Natural killer cell (primary cell): Measurements from ENCODE around the genes HRAS and RASSF7.

- PRO-cap = no peak
Measured at GRCh38 chr11:199791-200468, 3.4 kb downstream of the ODF3 start.

- PRO-cap = no peak
Measured at GRCh38 chr11:210157-211143, 2.9 kb downstream of the RIC8A start.

DNA sequence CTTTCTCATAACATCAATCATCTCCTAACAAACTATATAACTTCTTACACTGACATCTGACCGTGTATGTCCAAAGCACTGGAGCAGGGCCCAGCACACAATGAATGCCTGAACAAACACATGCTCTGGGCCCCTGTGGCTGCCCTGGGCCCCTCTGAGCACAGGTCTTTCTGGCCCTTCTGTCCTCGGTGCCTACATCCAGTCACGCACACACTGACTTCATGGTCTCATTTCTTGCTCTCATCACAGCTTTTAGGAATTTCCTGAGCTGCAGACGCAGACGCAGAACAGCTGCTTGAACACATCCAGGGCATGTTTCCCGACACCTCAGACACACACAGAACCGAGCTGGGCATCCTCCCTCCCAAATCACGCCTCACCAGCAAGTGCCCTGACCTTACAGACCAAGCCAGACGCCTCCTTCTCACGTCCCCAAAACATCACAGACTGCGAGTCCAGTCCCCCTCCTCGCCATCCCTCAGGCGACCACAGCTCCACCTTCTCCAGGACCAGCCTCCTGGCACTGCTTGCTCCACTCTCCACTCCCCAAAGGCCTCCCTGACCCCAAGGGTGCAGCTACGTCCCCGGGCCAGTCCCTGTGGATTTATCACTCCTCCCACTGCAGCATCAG lies 13.1 kb downstream of the SIRT3 start:
- PRO-cap = no peak

DNA sequence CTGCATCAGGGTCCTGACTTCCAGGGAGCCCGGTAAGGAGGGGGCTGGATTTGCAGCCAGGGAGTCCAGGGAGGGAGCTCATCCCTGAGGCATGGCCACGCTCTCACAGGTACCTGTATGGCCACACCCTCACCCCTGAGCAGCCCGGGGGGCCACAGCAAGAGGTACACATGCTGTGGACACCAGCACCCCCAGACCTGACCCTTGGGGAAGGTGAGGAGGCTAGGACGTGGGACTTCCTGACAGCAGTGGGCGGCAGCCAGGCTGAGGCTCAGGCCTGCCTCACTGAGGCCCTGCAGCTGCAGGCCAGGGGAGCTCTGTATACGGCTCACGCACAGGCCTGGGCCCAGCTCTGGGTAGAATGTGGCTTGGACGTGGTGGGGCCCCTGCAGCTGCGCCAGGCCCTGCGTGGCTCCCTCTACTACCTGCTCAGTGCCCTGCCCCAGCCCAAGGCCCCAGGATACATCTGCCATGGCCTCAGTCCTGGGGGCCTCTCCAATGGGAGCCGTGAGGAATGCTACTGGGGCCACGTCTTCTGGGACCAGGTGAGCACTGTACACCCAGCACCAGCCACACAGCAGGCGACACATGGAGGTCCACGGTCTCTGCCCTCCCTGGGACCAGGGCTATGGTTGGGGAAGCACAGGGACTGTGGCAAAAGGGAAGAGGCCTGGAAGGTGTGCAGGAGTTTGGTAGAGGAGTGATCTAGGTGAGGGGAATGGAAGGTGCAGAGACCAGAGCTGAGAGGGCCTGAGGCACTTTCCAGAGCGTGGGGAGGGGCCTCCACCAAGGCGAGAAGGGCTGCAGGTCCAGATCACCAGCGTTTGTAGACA lies 1.9 kb downstream of the PGGHG start:
- PRO-cap = no peak

DNA sequence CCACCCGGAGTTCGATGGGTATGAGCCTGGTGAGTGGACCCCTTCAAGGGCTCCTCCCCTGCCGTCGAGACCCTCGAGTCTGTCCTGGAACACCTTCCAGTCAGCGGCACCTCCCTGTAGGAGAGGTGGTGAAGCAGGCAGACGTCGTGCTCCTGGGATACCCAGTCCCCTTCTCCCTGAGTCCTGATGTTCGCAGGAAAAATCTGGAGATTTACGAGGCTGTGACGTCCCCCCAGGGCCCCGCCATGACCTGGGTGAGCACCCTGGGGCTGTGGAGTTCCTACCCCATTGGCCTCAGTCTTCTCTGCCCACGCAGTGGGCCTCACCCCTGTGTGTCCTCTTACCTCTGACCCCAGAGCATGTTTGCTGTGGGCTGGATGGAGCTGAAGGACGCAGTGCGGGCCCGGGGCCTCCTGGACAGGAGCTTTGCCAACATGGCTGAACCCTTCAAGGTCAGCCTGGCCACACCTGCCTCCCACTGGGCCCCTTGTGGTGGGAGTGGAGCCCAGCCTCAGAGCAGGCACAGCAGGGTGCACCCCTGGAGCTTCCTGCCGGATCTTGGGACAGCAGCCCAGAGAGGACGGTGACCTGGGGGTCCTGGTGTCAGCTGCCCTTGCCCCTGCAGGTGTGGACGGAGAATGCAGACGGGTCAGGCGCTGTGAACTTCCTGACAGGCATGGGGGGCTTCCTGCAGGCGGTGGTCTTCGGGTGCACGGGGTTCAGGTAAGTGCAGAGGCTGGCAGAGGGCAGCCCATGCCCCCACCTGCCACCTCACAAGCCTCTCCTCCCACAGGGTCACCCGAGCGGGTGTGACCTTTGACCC lies 4.8 kb downstream of the PGGHG start:
- PRO-cap = no peak

- PRO-cap = no peak
Measured at GRCh38 chr11:324131-324754, 3.6 kb upstream of the IFITM3 start.

- PRO-cap = no peak
Measured at GRCh38 chr11:400049-400573, 6.1 kb downstream of the PKP3 start.

DNA sequence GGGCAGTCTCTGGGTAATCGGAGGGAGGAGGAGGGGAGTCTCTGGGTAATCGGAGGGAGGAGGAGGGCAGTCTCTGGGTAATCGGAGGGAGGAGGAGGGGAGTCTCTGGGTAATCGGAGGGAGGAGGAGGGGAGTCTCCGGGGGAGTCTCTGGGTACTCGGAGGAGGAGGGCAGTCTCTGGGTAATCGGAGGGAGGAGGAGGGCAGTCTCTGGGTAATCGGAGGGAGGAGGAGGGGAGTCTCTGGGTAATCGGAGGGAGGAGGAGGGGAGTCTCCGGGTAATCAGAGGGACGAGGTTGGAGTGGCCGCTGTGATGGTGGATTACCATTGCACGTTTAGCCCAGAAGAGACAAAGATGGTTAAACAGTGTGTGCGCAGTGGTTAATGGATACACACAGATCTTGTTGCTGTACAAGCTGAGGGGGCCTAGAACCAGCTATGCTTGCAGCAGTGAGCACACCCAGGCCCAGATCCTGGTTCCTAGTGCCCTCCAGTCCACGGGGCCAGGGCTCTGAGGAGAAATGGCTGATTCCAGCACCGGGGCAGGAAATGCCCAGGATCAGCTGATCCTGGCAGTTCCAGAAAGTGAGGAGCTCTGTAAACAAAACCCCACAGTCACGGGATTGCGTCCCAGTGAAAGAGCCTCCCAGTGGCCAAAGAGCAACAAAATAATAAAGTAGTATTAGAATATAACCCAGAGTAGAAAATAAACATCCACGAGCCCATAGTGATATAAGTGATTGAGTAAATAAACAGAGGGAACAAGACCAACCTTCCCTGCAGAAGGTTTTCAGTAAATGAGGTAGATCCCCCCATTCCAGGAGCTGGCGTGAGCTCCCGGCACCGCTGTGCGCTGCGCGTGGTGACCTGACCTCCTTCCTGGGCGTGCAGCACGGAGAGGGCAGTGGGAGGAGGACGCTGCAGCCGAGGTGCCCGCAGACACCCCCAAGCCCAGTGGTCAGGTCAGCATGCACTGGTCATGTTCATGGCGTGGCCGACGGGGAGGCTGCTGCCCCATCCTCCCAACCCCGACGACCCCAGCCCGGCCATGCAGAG lies 19.5 kb downstream of the PTDSS2 start:
- PRO-cap = no peak

- PRO-cap = no peak
Measured at GRCh38 chr11:513578-513799, 6.4 kb upstream of the RNH1 start.

DNA sequence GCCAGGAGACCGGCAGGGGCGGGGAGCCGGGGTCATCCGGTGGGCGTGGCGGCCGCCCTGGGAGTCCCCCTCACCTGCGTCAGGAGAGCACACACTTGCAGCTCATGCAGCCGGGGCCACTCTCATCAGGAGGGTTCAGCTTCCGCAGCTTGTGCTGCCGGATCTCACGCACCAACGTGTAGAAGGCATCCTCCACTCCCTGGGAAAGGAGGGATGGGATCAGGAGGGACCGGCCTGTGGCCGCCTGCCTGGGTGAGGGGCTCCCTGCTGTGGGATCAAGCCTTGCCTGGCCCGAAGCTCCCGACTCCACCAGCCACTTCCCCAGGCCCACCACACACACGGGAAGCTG lies 2.8 kb downstream of the HRAS start:
- PRO-cap = no peak

DNA sequence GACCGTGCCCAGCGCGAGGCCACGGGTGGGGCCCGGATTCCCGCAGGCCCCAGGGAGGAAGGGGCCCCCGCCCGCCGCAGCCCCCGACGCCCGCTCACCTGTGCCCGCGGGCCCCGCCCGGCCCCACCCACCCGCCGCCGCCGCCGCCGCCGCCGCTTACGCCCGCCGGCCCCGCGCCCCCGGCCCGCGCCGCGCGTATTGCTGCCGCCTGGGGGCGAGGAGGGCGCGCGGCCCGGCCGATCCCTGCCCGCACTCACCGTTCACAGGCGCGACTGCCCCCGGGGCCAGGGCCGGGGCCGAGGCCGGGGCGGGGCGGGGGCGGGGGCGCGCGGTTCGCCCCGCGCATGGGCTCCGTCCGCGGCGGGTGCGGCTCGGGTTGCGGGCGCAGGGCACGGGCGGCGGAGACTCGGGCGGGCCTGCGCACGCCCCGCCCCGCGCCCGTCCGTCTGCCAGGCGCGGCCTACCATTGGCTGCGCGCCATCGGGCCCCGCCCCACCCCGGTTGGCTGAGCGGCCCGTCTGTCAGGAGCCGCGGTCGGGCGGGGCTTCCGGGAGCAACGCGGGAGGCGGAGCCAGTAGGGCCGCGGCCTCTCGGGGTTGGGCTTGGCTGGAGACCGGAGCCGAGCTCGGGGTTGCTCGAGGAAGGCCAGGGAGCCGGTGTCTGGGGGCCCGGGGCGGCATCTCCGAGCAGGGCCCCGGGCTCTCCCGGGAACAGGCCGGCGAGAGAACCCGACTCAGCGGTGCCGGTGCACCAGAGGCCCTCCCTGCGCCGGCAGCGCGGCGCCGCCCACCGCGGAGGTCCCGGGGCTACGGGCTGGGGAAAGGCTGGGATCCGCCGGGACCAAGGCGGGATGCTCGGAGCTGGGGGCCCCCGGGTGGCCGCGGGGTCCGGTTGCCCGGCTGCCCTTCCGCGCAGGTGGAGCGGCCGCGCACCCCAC lies at the start of gene HRAS:
HRAS (minus strand) TSS at position 418 of the 937 bp plus-strand sequence.
- PRO-cap = bidirectional peak, plus-strand start at position 631 of the sequence, minus-strand start at position 408 of the sequence

DNA sequence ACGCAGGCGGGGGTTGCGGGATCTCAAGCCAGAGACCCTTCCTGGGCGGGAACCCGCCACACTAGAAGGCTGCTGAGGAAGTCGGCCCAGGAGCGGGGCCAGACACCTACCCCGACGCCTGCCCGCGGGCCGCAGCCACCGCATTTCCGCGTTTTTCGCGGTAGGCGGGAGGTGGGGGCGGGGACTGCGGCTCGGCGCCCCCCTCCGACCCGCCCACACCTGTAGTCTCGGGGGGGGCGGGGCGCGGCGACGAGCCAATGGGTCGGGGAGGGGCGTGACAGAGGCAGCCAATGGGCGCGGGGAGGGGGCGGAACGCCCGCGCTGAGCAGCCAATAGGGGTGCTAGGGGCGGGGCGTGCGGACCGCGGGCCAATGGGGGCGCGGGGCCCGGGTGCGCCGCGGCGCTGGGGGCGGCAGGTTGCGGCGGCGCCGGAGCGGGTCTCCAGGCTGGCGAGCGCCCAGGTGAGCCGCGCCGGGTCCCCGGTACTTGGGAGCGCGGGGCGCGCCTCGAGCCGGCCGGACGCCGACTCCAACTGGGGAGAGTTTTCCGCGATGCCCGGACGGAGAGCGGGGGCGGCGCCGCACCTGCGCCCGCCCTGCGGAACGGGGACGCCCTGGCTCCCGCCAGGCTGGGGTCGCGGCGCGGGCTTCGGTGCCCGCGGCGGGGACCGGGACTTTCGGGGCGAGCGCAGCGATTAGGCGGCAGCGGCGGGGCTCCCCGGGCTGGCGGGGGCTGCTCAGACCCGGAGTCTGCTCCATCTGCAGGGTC lies at the start of gene RASSF7:
RASSF7 (plus strand) TSS at position 398 of the 768 bp plus-strand sequence.
- PRO-cap = no peak

DNA sequence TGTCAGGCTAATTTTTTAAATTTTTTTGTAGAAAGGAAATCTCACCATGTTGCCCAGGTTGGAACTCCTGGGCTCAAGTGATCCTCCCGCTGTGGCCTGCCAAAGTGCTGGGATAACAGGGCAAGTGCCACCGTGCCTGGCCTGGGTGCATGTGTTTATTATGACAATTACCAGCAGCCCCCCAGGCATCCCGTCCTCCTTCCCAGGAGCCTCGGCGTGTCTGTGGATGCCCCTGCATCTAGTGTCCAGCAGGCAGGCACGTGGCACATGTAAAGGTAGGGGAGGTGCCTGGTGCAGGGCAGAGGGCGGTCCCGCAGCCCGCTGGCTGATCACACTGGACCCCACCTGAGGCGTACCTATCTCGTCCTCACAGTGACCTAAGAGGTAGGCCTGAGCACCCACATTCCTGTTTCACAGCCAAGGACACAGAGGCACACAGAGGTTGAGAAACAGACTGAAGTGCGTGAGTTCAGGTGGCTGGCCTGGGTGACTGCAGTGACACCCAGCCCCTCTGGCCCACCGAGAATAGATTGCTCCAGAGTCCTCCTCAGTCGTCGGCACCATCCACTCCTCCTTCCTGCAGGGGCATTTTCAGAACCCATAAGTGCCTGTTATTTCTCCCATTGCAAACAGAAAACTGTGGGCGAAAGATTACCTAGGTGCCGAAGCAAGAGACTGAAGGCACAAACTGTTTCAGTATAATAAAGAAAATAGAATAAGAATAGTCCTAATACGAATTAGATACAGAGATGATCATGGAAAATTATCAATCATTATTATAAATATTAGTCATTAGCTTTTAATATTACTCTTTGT lies 3.0 kb upstream of the PHRF1 start:
- PRO-cap = no peak

GRCh38 chr11:592216-592860 lies 16.1 kb downstream of the PHRF1 start:
- PRO-cap = no peak

GRCh38 chr11:598124-598770 lies 17.5 kb downstream of the IRF7 start:
- PRO-cap = no peak

DNA sequence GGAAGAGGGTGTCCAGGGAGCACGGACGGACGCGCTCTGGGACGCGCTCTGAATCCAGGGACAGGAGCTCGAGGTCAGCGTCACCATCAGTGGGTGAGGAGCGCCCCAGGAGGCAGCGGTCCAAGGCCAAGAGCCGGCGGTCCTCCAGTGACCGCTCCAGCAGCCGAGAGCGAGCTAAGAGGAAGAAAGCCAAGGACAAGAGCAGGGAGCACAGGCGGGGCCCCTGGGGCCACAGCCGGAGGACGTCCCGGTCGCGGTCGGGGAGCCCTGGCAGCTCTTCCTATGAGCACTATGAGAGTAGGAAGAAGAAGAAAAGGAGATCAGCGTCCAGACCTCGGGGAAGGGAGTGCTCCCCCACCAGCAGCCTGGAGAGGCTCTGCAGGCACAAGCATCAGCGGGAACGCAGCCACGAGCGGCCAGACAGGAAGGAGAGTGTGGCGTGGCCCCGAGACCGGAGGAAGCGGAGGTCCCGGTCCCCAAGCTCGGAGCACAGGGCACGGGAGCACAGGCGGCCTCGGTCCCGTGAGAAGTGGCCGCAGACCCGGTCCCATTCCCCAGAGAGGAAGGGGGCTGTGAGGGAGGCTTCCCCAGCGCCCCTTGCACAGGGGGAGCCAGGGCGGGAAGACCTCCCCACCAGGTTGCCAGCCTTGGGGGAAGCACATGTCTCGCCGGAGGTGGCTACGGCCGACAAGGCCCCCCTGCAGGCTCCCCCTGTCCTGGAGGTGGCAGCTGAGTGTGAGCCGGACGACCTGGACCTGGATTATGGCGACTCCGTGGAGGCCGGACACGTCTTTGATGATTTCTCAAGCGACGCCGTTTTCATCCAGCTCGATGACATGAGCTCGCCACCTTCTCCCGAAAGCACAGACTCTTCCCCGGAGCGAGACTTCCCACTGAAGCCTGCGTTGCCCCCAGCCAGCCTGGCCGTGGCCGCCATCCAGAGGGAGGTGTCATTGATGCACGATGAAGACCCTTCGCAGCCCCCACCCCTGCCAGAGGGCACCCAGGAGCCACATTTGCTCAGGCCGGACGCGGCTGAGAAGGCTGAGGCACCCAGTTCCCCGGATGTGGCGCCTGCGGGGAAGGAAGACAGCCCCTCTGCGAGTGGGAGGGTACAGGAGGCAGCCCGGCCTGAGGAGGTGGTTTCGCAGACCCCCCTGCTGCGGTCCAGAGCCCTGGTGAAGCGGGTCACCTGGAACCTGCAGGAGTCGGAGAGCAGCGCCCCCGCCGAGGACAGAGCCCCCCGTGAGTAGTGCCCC lies 6.8 kb downstream of the IRF7 start:
- PRO-cap = no peak

GRCh38 chr11:614993-615850 lies 528 bp downstream of the IRF7 start:
- PRO-cap = bidirectional peak, plus-strand start at chr11:615785, minus-strand start at chr11:615697

DNA sequence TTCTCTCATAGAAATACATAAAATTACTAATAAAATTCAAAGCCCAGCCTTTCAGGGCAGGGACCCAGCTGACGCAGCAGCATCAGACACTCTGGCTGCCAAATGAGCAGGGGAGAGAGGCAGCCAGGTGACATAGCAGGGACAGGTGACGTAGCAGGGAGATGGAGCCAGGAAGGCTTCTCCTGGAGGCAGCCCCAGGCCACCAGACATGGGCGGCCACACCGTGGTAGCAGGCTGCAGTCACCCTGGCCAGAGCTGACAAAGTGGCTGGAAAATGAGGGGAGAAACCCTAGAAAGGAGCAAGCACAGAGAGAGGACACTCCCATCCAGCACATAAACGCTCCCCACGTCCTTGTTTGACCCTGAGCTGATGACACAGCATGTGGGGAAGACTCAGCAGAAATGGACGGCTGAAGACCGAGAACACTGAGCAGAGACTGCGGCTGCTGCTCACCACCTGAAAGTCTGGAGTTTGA lies 28.6 kb downstream of the DRD4 start:
- PRO-cap = no peak

GRCh38 chr11:680385-680927 lies 14.6 kb downstream of the DEAF1 start:
- PRO-cap = no peak

- PRO-cap = no peak
Measured at GRCh38 chr11:764201-765336, 12.7 kb downstream of the GATD1 start.